ENCODE measurements around a stretch of chr3.

CAGE:
- cytosol, long polyA minus RNA = no peak
- cytosol, long polyA plus RNA = no peak
- long polyA plus RNA = no peak
- nucleus, long polyA minus RNA = start-site peak on the plus strand at chr3:156815536-156815976, 13 reads
- nucleus, long polyA plus RNA = no peak
Observed at GRCh38 chr3:156815478-156816048, 10.6 kb upstream of the LEKR1 start.

CAGE:
- cytosol, long polyA minus RNA = no peak
- cytosol, long polyA plus RNA = no peak
- long polyA plus RNA = no peak
- nucleus, long polyA minus RNA = no peak
- nucleus, long polyA plus RNA = no peak
Observed at GRCh38 chr3:156985775-156986084, 159.6 kb downstream of the LEKR1 start.

GRCh38 chr3:157029548-157029835, 130.5 kb downstream of the CCNL1 start:
CAGE:
- cytosol, long polyA minus RNA = no peak
- cytosol, long polyA plus RNA = no peak
- long polyA plus RNA = no peak
- nucleus, long polyA minus RNA = no peak
- nucleus, long polyA plus RNA = no peak

GRCh38 chr3:157089035-157089458, 70.9 kb downstream of the CCNL1 start:
CAGE:
- cytosol, long polyA minus RNA = no peak
- cytosol, long polyA plus RNA = no peak
- long polyA plus RNA = no peak
- nucleus, long polyA minus RNA = no peak
- nucleus, long polyA plus RNA = no peak

DNA sequence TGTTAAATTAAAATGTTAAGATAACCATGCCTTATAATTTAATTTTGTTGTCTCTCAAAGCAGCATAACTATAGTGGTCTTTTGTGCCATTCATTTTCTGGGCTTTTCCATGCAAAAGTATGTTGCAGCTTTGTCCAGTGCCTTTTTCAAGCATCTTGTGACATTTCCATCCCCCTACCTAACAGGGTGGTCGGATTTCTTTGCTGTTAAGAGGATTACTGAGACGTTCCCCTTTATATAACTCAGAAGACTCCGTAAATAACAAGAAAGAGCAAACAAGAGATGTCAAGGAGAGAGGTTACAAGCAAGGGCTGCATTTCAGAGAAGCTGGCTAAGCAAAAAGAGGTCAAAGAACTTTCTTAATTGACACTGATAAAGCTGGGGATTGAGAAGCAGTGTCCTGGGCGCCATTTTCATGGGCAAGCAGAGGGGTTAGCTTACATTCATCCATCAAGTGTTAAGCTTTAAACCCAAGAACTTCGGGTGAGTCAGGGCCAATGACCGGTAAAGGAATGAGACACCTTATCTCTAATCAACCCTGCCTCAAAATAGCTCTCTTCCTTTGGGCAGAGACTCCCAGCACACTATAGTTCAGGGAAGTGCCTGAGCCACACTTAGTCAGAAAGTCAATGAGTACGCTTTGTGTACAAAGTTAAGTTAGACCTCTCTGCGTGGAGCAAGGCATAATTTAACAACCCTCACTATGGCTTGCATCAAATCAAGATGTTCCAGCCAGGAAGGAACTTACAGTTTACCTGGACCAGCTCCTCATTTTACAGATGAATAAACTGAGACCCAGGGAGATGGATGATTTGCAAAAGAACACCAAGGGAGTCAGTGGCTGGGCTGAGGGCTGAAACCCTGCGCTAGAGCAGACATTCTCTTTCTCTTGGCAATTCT, 44.8 kb downstream of the CCNL1 start:
CAGE:
- cytosol, long polyA minus RNA = no peak
- cytosol, long polyA plus RNA = no peak
- long polyA plus RNA = no peak
- nucleus, long polyA minus RNA = no peak
- nucleus, long polyA plus RNA = no peak

CAGE:
- cytosol, long polyA minus RNA = no peak
- cytosol, long polyA plus RNA = no peak
- long polyA plus RNA = no peak
- nucleus, long polyA minus RNA = no peak
- nucleus, long polyA plus RNA = no peak
Observed at GRCh38 chr3:157156305-157156718, 3.6 kb downstream of the CCNL1 start.

GRCh38 chr3:157157264-157158706, 2.2 kb downstream of the CCNL1 start:
CAGE:
- cytosol, long polyA minus RNA = no peak
- cytosol, long polyA plus RNA = no peak
- long polyA plus RNA = no peak
- nucleus, long polyA minus RNA = no peak
- nucleus, long polyA plus RNA = no peak

GRCh38 chr3:157170763-157171388, 10.9 kb upstream of the CCNL1 start:
CAGE:
- cytosol, long polyA minus RNA = no peak
- cytosol, long polyA plus RNA = no peak
- long polyA plus RNA = no peak
- nucleus, long polyA minus RNA = no peak
- nucleus, long polyA plus RNA = no peak

CAGE:
- cytosol, long polyA minus RNA = no peak
- cytosol, long polyA plus RNA = no peak
- long polyA plus RNA = no peak
- nucleus, long polyA minus RNA = no peak
- nucleus, long polyA plus RNA = no peak
Observed at GRCh38 chr3:157499148-157500094, 3.8 kb downstream of the VEPH1 start.

CAGE:
- cytosol, long polyA minus RNA = no peak
- cytosol, long polyA plus RNA = no peak
- long polyA plus RNA = no peak
- nucleus, long polyA minus RNA = no peak
- nucleus, long polyA plus RNA = no peak
Observed at GRCh38 chr3:158217517-158218476, 107.9 kb downstream of the RSRC1 start.

DNA sequence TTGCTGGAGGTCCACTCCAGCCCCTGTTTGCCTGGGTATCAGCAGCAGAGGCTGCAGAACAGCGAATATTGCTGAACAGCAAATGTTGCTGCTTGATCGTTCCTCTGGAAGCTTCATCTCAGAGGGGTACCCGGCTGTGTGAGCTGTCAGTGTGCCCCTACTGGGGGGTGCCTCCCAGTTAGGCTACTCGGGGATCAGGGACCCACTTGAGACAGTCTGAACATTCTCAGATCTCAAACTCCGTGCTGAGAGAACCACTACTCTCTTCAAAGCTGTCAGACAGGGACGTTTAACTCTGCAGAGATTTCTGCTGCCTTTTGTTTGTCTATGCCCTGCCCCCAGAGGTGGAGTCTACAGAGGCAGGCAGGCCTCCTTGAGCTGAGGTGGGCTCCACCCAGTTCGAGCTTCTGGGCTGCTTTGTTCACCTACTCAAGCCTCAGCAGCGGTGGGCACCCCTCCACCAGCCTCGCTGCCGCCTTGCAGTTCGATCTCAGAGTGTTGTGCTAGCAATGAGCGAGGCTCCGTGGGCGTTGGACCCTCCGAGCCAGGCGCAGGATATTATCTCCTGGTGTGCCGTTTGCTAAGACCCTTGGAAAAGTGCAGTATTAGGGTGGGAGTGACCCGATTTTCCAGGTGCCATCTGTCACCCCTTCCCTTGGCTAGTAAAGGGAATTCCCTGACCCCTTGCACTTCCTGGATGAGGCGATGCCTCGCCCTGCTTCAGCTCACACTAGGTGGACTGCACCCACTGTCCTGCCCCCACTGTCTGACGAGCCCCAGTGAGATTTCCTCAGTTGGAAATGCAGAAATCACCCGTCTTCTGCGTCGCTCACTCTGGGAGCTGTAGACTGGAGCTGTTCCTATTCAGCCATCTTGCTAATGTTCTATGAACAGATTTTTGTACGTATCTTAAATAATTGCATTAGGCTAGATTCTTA, 219.9 kb downstream of the RSRC1 start:
CAGE:
- cytosol, long polyA minus RNA = no peak
- cytosol, long polyA plus RNA = no peak
- long polyA plus RNA = no peak
- nucleus, long polyA minus RNA = no peak
- nucleus, long polyA plus RNA = no peak

DNA sequence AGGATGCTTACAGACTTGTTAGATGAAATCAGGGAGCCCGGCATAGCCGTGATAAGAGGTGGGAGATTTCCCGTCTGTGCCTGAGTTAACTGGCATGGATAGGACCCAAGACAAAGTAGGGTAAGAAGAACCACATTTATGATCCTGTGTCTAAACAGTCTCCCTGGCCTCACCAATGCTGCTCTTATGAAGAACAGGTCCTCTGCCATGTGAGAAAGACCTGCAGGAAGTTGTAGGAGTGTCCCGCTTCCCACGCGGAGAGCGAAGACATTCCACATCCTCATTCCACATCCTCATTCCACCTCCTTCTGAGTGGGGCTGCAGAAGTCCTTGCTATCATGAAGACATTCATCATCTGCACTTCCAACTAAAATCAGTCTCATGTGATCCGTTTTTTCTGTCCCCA, 227.0 kb downstream of the RSRC1 start:
CAGE:
- cytosol, long polyA minus RNA = no peak
- cytosol, long polyA plus RNA = no peak
- long polyA plus RNA = no peak
- nucleus, long polyA minus RNA = no peak
- nucleus, long polyA plus RNA = no peak

GRCh38 chr3:158768890-158769551, 32.8 kb upstream of the MFSD1 start:
CAGE:
- cytosol, long polyA minus RNA = no peak
- cytosol, long polyA plus RNA = no peak
- long polyA plus RNA = no peak
- nucleus, long polyA minus RNA = no peak
- nucleus, long polyA plus RNA = no peak

DNA sequence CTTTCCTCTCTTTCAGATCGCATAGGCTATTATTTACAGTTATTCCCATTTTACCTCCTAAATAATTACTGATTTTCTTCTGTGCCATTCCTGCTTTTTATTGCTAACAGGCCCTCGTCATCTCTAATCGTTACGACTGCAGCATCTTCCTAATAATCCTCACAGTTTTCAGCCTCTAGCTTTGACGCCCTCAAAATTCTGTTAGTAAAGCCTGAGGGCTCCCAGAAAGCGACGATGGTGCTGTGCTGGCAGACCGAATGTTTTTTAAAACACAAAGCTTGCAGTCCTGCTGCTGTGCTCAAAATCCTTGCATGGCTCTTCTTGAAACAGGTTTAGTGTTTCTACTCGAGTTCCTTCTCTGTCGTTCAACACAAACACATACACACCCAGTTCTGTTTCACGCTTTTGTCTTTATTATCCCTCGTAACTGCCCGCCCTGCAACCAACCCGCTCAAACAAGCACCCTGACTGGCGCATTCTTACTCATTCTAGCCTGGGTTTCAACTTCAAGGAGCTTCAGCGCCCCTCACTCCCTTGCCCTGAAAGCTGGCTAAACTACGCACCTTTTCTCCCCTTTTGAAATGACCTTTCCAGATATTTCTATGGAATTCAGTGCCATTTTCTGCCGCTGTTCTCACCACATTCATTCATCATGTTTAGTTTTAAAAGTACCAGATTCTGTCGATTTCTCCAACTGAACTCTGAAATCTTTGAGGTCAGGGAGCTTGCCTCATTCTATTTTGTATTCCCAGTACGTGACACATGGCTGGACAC, 800 bp upstream of the MFSD1 start:
CAGE:
- cytosol, long polyA minus RNA = no peak
- cytosol, long polyA plus RNA = no peak
- long polyA plus RNA = no peak
- nucleus, long polyA minus RNA = no peak
- nucleus, long polyA plus RNA = no peak

DNA sequence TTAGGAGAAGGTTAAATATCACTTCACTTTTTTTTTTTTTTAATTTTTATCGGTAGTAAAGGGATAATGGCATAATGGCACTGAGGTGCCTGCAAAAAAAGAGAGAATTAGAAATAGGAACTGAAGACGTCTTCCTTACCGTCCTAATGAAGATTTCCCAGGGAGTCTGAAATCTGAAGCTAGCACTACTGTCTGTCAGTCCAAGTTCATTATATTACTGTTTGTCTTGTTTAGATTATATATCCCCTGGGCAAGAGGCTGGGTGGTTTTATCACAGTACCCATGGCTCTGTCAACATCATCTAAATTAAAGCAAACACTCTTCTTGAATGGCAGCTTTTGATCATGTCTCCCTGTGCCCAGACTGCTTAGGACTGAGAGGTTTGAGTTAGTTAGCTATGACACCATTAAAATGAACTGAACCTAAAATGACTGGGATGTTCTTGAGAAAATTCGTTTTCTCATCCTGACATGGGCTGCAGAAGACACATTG, 23.9 kb upstream of the IQCJ start:
CAGE:
- cytosol, long polyA minus RNA = no peak
- cytosol, long polyA plus RNA = no peak
- long polyA plus RNA = no peak
- nucleus, long polyA minus RNA = no peak
- nucleus, long polyA plus RNA = no peak

GRCh38 chr3:159635022-159635383, 362.0 kb downstream of the IQCJ-SCHIP1 start:
CAGE:
- cytosol, long polyA minus RNA = no peak
- cytosol, long polyA plus RNA = no peak
- long polyA plus RNA = no peak
- nucleus, long polyA minus RNA = no peak
- nucleus, long polyA plus RNA = no peak

DNA sequence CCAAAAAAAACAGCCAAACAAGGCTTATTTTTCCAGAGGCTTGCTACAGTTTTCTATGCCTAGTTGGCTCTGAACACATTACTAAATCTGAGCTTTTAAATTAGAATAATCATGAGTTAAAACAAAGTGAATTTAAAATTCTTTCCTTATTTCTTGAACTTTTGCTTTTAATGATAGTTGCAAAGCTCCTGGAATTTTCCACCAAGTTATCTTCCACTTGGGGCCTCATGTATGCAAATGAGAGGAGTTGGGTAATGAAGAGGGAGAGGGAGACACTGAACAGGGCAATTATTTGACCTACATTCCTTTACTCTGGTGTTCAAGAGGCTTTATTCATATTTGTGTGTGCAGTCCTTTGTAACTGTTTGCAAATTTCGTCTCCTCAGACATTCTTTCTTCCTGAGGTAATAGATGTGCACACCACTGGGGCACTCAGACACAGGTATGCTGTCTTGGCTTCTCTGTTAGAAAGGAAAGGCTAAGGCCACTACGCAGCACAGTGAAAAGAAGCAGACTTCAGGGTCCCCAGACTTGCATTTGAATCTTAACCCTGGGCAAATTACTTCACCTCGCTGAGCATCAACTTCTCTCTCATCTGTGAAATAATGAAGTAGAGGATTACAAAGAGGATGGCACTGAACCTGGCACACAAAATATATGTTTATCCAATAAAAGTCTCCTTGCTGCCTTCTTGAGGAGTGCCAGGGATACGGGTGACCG, 426.3 kb upstream of the C3orf80 start:
CAGE:
- cytosol, long polyA minus RNA = no peak
- cytosol, long polyA plus RNA = no peak
- long polyA plus RNA = no peak
- nucleus, long polyA minus RNA = no peak
- nucleus, long polyA plus RNA = no peak

GRCh38 chr3:159911104-159911839, 313.9 kb upstream of the C3orf80 start:
CAGE:
- cytosol, long polyA minus RNA = no peak
- cytosol, long polyA plus RNA = no peak
- long polyA plus RNA = no peak
- nucleus, long polyA minus RNA = no peak
- nucleus, long polyA plus RNA = no peak

CAGE:
- cytosol, long polyA minus RNA = no peak
- cytosol, long polyA plus RNA = no peak
- long polyA plus RNA = no peak
- nucleus, long polyA minus RNA = no peak
- nucleus, long polyA plus RNA = no peak
Observed at GRCh38 chr3:159978178-159978890, 246.9 kb upstream of the C3orf80 start.

DNA sequence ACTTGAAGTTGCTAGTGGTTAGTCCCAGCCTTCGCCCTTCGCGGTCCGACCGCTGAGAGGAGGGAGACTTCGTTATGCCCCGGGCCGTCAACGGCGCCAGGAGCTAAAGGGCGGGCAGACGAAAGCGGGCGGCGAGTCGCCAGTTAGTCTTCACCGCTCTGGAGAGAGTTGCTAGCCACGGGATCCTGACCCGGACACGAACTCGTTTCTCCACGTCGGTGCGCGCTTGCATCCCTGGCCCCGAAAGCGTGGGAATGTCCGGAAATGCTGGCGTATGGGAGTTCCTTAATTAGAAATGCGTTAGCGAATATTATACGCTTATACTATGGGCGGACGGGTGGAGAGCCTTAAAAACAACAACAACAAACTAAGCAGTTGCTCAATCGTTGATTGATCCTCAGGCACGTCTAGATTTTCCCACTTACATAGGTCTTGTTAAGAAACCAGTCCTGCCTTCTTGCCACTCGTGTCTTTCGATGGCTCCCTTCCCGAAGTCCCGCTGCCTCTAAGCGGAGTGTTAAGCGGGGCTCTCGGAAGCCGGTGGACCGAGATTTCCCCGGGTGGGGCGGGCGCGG, 836 bp downstream of the SMC4 start:
CAGE:
- cytosol, long polyA minus RNA = no peak
- cytosol, long polyA plus RNA = no peak
- long polyA plus RNA = no peak
- nucleus, long polyA minus RNA = no peak
- nucleus, long polyA plus RNA = no peak